ENCODE measurements around a stretch of chr3.

DNA sequence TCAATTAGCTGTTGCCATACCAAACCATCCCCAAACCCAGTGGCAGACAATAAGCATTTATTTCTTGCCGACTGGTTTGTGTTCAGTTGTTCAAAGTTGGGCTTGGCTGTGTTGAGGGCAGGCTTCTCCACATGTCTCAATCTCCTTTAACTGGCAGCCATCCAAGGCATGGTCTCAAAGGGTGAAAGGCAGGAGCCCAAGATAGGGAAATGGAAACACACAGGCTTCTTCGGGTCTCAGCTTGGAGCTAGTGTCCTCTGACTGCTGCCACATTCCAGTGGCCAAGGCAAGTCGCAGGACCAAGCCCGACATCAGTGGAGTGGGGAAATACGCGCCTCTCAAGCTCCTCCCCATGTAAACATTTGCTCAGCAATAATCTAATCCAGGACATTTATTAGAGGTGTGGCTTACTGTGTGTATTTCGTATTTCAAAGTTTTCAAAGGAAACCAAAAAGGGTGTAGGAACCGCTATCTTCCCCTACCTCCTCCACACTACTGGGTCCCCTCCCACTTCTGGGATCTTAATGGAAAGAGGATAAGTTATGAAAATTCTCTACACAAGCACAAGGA, 181.6 kb downstream of the FAM43A start:
- PRO-cap, result no peak
- CAGE, long polyA plus RNA, result no peak

DNA sequence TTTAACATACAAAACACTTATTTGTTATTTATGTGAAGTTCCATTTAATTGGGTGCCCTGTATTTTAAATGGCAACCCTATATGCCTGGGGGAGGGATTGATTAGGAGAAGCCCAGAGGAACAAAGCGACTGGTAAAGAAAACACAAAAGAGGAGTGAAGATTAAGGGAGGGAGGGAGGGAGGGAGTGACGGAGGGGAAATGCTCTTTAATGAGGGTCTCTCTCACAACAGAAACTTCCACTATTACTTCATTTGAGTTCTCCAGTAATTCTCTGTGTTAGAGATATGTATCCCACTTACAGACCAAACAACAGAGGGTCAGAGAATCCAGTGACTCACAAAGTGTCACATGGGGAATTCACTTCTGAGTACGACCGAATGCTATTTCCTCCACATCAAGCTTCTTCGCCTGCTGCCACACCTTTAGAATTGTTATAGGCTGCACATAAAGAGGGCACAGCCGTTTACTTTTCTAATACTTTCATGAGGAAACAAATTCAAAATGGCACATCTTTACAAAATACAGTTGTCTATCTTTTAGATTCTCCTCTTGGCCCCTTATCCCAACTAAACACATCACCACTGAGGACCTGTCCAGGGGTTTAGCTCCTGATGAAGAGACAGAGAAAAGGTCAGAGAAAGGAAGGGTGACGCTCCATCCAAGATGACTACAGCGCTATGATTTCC, 119.1 kb downstream of the XXYLT1 start:
- PRO-cap, result no peak
- CAGE, long polyA plus RNA, result no peak

- PRO-cap, result no peak
- CAGE, long polyA plus RNA, result no peak
Measured at GRCh38 chr3:195204733-195205150, 66.2 kb downstream of the XXYLT1 start.

DNA sequence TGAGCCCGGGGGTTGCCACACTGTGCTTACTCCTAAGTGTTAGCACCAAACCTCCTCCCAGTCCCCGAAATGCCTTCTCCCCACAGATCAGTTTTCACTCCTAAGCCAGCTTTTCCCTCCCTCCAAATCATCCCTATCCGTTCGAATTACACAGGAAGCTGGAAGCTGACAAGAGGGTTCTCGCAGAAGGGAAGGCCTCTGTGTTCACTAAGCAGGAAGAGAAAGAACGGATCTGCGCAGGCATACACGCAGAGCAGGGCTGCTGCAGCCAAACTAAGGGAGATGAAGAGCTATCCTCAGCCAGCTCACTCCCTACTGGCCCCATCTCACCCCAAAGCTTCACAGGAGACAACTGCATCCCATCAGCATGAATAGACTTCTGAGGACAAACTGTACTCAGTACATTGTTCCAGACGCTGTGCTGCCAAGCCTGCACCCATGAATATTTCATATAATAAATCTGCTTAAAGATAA, 32.3 kb downstream of the XXYLT1 start:
- PRO-cap, result no peak
- CAGE, long polyA plus RNA, result no peak

GRCh38 chr3:195441432-195441816, 1.4 kb downstream of the ACAP2 start:
- PRO-cap, result no peak
- CAGE, long polyA plus RNA, result no peak

- PRO-cap, result no peak
- CAGE, long polyA plus RNA, result no peak
Measured at GRCh38 chr3:195540393-195540856, 2.7 kb downstream of the PPP1R2 start.

- PRO-cap, result no peak
- CAGE, long polyA plus RNA, result no peak
Measured at GRCh38 chr3:195663489-195664361, 57.1 kb upstream of the MUC20 start.

GRCh38 chr3:195682143-195682810, 38.5 kb upstream of the MUC20 start:
- PRO-cap, result no peak
- CAGE, long polyA plus RNA, result no peak

DNA sequence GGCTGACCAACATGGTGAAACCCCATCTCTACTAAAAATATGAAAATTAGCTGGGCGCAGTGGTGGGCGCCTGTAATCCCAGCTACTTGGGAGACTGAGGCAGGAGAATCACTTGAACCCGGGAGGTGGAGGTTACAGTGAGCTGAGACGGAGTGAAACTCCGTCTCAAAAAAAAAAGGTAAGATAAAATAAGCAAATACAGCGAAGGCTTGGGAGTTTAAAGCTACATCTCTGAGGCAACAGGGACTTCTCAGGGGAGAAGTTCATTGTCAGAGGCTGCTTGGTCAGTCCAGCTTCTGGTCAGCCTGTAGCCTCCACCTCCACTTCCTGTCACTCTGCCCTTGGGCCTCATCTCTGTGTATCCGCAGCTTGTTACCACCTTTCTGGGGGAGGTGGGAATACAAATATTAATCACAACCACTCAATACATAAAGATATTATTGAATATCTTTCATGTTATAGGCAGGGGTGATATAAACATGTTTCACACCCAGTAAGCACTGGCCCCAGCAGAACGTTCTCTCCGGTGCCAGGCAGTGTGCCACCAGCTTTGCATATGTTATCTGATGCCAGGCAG, 6.5 kb downstream of the MUC20 start:
- PRO-cap, result no peak
- CAGE, long polyA plus RNA, result no peak

- PRO-cap, result no peak
- CAGE, long polyA plus RNA, result no peak
Measured at GRCh38 chr3:195803233-195803796, 8.4 kb downstream of the MUC4 start.

GRCh38 chr3:195823981-195824413, 12.3 kb upstream of the MUC4 start:
- PRO-cap, result no peak
- CAGE, long polyA plus RNA, result no peak

- PRO-cap, result unidirectional peak, plus-strand start at chr3:195900613; unidirectional peak, minus-strand start at chr3:195900762
- CAGE, long polyA plus RNA, result no peak
Measured at GRCh38 chr3:195900121-195901172, 7.9 kb downstream of the TNK2 start.

- PRO-cap, result no peak
- CAGE, long polyA plus RNA, result no peak
Measured at GRCh38 chr3:195911289-195911725, 3.0 kb upstream of the TNK2 start.

- PRO-cap, result no peak
- CAGE, long polyA plus RNA, result no peak
Measured at GRCh38 chr3:195961402-195961862, 53.1 kb upstream of the TNK2 start.

DNA sequence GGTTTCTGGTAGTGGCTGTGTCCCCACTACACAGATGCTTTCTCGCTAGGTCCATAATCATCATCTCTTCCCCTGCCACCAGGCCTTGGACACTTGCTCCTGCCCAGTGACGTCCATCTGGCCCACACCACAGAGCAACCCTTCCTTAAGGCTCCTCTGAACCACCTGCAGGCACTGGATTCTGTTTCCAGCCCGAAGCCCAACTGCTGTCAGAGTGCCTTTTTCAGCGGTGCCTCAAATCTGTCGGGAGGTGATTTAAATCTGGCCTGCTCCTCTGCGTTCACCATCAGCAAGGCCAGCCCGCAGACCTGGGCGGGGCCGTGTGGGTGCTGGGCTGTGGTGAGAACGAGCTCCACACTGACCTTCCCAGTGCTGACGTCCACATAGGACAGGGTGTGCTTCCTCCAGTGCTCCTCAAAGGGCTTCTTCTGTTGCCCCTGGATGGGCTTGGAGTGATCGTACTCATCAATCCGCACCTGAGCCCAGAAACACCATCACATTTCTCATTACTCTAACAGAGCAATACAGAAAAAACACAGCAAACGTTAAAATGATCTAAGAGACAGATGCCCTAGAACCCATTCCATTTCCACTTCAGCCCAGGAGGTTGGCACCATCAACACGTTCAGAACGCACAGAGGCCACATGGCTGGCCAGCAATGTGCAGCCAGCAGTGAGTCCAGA, 56.9 kb upstream of the TNK2 start:
- PRO-cap, result no peak
- CAGE, long polyA plus RNA, result no peak

DNA sequence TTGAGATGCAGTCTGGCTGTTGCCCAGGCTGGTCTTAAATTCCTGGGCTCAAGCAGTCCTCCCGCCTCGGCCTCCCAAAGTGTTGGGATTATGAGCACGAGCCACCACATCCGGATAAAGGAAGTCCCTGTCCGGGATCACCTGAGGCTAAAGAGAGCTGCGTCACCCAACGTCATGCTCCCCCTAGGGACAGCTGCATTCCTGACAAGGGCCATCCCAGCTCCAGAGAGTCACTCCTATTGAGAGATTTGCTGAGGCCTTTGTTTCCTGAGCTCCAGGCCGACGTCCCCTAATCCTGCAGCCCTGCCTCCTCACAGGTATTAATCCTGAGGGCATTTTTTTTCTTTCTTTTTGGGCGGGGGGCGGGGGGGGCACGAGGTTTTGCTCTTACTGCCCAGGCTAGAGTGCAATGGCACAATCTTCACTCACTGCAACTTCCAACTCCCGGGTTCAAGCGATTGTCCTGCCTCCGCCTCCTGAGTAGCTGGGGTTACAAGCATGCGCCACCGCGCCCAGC, 28.6 kb upstream of the TFRC start:
- PRO-cap, result no peak
- CAGE, long polyA plus RNA, result no peak

DNA sequence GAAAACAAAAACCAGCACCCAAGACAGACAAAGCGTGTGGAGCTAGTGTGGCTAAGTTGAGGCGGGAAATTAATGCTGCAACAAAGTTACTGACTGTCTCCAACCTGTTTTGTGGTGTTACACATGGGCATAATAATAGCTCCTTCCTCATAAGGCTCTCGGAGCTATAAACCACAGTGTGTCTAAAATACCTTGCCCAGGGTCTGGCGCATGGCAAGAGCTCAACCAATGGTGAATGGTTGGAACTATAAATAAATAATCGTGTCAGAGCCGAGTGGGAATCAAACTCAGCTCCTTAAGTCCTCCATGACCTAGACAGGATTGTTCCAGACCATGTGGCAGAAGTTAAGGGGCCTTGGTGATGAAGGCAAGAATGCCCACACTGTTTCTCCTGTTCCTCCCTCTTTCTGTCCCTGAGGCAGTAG, 36.0 kb upstream of the TFRC start:
- PRO-cap, result unidirectional peak, minus-strand start at position 74 of the sequence
- CAGE, long polyA plus RNA, result no peak

GRCh38 chr3:196126929-196127926, 45.3 kb upstream of the TFRC start:
- PRO-cap, result no peak
- CAGE, long polyA plus RNA, result no peak

DNA sequence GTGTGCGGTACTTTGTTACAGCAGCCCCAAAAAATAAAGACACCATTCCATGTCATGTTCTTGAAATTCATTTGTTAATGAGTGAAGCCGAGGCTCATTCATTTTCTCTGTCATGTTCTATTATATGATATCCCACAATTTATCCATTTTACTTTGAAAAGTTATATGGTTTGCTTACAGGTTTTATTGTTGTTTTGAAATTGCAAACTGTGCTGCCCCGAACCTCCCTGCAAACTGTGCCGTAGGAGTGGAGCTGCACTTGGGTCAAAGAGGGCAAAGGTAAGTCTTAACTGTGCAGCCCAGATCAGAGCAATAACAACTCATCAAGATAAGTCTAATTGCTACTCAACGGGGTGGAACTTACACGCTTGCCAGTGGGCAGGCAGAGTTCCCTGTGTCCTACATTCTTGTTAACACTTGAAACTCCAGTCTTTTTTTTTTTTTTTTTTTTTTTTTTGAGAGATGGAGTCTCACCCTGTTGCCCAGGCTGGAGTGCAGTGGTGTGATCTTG, 33.3 kb downstream of the ZDHHC19 start:
- PRO-cap, result no peak
- CAGE, long polyA plus RNA, result no peak

GRCh38 chr3:196183415-196183997, 27.7 kb downstream of the ZDHHC19 start:
- PRO-cap, result no peak
- CAGE, long polyA plus RNA, result no peak